Endodermal cell (in vitro differentiated cells): ENCODE data around the genes GNAT1, MAPKAPK3 and RBM15B.

DNA sequence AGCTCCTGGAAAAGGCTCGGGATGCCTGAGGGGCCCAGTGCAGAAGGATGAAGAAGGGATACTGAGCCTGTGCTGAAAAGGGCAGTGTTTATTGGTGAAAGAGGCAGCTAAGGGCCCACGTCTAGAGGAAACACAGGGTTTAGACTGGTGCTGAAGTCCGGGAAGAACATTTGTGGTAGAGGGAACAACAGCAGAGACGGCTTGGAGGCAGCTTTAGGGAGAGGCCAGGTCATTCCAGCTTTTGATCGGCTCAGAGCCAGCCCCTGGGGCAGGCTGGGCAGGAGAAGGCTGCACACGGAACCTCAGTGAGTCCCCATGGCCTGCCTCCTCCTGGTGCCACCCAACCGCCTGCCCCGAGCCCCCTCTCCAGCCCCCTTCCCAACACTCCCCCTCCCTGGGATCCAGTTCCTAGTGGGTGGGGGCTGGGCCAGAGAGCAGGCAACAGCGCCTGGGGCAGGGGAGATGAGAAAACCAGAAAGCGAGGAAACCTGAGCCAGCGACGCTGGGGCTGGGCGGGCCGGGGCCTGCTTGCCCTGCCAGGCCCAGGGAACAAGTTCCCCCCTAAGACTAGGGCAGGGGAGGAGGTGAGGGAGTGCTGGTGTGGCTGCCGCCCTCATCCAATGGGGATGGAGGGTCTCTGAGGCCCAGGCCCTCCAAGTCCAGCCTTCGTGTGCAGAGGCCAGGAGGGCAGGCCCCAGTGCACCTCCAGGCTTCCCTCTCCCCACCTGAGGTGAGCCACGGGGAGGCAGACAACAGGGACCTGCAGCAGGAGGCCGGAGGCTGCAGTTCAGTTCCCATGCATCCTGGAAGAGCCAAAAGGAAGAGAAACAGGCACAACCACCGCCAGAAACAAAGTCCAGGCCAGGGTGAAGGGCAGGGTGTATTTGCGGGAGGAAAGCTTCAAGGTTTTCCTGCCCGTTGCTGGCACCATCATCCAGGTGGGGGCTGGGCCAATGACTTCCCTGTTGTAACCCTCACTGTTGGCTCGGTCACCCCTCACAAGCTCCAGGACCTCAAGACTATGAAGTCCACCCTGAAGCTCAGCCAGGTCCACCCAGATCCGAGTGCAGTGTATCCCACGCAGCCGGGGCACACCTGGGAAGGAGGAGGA, 4.1 kb upstream of the SEMA3F start:
- PRO-cap: no peak

- PRO-cap: no peak
Observed at GRCh38 chr3:50167137-50167706, 12.1 kb downstream of the SEMA3F start.

- PRO-cap: no peak
Observed at GRCh38 chr3:50191187-50191790, at the start of gene GNAT1. Gene GNAT1 (plus strand): TSS chr3:50191610.

- PRO-cap: no peak
Observed at GRCh38 chr3:50261308-50262120, 7.4 kb upstream of the SEMA3B start.

DNA sequence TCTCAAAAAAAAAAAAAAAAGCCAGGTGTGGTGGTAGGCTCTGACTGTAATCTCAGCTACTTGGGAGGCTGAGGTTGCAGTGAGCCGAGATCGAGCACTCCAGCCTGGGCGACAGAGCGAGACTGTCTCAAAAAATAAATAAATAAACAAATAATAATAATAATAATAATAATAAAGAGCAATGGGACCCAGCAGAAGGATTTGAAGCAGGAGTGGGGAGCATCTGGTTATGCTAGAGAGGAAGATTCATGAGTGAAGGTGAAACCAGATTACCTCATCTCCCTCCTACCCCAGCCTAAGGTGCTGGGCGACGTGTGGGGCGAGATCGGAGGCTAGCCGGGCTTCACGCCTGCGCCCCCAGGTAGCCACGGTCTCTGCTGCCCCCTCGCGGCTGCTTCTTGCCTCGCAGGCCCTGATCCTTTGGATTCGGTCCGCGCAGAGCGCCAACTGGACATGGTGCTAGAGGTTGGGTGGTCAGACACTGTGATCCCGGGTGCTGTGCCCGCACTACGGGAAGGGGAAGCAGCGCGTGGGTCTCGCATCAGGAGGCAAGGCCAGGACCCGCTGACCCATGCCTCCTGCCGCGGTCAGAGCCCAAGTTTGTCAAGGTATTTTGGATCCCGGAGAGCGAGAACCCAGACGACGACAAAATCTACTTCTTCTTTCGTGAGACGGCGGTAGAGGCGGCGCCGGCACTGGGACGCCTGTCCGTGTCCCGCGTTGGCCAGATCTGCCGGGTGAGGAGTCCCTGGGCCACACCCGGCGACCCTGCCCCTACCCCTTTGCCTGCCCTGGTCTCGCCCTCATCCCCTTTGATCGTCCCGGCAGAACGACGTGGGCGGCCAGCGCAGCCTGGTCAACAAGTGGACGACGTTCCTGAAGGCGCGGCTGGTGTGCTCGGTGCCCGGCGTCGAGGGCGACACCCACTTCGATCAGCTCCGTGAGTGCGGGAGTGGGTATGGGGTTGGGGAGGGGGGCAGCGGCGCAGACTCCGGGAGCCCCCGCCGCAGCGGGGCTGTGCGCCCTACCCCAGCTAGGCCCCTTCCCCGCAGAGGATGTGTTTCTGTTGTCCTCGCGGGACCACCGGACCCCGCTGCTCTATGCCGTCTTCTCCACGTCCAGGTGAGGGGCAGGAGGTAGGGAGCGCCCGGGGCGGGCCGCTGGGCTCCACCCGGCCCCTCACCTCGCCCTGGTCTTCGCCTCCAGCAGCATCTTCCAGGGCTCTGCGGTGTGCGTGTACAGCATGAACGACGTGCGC, 4.2 kb downstream of the SEMA3B start:
- PRO-cap: no peak

GRCh38 chr3:50275244-50275943, 3.5 kb upstream of the LSMEM2 start:
- PRO-cap: no peak

DNA sequence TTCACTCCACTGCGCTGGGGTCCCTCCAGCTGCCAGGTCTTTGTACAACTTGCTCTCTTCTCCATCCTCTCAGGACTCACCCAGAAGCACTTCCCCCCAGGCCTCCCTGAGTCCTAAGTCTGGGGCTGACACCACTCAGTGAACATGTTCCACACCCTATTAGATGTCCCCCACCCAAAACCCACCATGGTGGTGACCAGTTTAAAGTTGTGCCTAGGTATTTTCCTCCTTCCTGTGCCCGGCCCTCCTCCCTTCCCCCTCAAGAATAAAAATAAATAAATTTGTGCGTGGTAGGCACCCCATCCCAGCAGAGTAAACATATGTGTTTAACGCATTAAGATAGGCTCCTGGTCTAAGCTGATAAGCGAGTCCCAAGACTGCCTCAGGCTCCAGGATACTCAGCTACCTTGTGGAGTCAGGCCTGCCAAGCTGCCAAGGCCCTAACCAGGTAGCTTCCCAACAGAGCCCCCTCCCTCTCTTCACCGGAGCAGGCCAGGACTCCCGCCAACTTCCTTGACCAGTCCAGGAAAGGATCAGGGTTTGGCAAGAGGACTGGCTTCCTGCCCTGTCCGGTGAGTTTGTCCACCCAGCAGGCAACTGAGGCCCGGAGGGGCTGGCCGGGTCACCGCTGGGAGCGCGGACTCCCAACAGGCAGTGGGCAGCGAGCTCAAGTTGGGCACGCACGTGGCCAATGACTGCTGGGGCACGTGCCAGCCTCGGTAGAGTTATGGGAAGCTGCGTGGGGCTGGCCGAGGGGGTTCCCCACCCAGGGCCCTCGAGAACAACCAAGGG, 669 bp downstream of the IFRD2 start:
- PRO-cap: unidirectional peak, plus-strand start at position 401 of the sequence; unidirectional peak, plus-strand start at position 520 of the sequence

DNA sequence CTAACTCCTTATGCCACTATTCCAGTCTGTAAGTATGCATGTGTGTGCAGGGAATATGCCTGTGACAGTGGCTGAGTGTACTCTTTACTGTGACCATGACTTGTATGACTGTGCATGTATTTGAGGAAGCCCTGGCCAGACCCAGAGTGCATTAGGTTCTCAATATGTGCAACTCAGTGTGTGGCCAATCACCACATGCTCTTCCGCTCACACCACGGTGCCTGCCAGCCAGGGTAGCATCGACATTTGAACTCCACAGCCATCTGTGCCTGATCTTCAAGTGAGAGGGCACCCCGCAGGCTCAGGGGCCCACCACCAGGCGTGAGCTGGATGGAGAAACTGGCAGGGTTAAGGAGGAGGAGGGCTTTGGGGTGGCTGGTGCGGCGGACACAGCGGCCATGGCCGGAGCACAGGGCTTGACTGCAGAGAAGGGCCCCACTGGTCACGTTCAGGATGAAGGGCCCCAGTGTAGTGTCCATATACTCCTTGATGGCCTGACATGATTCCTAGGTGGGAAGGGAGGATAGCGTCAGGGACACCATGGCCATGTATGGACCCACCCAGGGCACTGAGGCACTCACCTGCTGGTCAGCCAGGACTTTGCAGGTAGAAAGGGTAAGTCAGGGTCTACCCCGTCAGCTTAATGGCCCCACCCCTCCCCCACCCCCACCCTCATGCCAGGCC, 1.2 kb upstream of the HYAL3 start:
- PRO-cap: no peak

DNA sequence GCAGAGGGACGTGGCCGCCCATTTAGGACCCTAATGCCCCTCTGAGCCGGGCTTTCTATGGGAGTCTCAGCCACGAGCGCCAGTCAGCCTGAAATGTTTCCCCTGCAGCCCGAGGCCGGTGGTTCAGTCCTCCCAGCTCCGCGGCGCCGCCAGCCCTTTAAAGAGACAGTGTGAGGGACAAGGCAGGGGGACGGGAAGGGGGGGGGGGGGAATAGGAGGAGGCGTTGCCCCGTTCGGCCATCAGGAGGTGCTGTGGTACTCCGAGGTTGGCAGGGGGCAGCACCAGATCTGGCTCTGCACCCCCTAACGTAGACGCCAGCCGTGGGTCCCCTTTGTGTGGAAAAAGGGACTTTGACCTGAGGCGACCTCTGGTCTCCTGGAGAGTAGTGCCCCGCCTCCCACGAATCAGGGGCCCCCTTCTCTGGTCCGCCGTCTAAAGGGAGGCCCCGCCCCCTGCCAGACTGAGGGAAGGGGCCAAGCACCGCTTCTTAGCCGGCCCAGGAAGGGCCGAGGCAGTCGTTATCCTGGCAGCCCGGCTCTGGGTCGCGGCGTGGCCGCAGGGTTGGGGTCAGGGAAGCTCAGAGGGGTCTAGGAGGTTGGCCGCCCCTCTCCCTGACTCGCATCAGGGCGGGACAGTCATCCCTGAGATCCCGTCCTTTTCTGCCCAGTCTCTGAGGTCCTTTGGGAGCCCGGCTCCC, 777 bp downstream of the HYAL2 start:
- PRO-cap: bidirectional peak, plus-strand start at position 258 of the sequence, minus-strand start at position 159 of the sequence; bidirectional peak, plus-strand start at position 515 of the sequence, minus-strand start at position 353 of the sequence

GRCh38 chr3:50331883-50332377, 3.9 kb upstream of the TUSC2 start:
- PRO-cap: no peak

GRCh38 chr3:50581469-50581953, 12.2 kb downstream of the HEMK1 start:
- PRO-cap: no peak

DNA sequence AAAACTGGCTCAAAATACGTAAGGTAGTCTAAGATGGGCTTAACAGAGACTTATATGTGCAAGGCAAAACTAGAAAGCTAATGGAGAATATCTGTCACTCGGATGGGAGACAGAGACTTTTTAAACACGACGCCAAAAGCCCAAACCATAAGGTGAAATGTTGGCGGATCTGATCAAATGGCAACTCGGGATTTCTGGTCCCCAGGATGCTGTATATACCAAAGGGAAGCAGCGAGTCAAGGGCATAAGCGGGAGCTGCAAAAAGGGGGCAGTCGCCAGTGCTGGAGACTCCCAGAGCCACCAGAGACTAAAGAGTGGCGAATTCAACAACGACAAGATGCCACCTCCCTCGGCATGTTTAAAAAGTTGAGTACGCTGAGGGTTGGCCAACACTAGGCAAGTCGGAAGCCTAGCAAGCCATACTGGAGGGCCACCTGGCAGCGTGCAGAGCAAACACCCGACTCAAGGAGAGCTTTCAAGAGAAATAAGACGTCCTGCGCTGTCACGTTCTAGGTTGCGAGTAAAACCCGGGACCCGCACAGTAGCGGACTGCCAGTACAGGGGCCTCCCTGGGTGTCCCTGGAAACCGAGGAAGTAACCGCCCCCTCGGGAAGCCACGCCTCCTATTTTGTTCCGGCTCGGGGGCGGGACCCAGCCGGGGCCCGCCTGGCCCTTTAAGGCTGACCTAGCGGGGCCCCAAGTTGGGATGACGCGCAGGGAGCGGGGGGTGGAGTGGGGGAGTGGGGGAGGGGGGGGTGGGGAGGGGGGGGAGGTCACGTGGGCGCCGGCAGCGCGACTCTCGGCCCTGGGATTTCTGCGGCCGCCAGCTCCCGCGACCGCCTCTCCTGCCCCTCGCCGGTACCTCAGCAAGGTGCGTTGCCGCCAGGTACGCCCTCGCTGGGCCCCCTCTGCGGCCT, at the start of gene MAPKAPK3:
Gene MAPKAPK3 (plus strand): TSS at position 796 of the 917 bp plus-strand sequence.
- PRO-cap: unidirectional peak, plus-strand start at position 245 of the sequence; bidirectional peak, plus-strand start at position 776 of the sequence, minus-strand start at position 854 of the sequence

GRCh38 chr3:50978932-50979247, 304.2 kb downstream of the DOCK3 start:
- PRO-cap: unidirectional peak, minus-strand start at chr3:50979172

GRCh38 chr3:51391222-51391422, at the start of gene RBM15B:
Gene RBM15B (plus strand): TSS chr3:51391285.
- PRO-cap: bidirectional peak, plus-strand start at chr3:51391304, minus-strand start at chr3:51391045

DNA sequence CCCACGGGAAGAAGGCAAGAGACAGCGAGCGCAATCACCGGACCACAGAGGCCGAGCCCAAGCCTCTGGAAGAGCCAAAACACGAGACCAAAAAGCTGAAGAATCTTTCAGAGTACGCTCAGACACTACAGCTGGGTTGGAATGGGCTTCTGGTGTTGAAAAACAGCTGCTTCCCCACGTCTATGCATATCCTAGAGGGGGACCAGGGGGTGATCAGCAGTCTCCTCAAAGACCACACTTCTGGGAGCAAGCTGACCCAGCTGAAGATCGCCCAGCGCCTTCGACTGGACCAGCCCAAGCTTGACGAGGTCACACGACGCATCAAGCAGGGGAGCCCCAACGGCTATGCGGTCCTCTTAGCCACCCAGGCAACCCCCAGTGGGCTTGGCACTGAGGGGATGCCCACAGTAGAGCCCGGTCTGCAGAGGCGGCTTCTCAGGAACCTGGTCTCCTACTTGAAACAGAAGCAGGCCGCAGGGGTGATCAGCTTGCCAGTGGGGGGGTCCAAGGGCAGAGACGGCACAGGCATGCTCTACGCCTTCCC, 2.4 kb downstream of the RBM15B start:
- PRO-cap: no peak

GRCh38 chr3:51395401-51396571, 4.7 kb downstream of the RBM15B start:
- PRO-cap: no peak

- PRO-cap: no peak
Observed at GRCh38 chr3:51648986-51649453, 22.0 kb upstream of the TEX264 start.

DNA sequence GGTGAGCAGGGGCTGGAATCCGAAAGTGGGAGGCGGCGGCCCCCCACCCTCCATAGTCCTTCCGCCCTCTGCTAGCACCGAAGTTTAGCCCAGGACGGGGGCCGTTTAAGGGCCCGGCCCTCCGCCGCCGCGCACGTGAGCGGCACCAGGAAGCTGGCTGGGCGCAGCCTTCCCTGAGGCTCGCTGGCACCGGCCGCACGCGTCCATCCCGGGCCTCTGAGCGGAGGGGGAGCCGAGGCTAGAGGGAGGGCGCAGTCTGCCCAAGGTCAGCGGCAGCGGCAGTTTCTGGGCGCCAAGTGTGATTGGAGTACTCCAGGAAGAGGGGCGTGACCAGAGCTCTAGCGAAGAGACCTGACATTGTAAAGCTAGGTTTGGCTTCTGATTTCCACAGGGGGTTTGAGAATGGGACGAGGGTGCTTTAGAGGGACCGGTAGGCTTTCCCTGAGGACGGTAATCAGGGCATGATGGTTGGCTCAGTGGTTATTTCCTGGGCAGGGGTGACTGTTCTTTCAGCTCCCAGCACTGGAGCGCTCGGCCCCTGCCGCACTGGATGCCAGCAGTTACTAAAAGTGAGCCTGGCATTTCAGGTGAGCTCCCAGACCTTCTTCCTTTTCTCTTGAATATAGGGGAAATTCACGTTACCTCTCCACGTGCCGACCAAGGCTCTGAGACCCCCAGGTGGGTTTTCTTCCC, 809 bp downstream of the TEX264 start:
- PRO-cap: bidirectional peak, plus-strand start at position 388 of the sequence, minus-strand start at position 231 of the sequence

- PRO-cap: no peak
Observed at GRCh38 chr3:51681862-51682287, 10.8 kb downstream of the TEX264 start.

DNA sequence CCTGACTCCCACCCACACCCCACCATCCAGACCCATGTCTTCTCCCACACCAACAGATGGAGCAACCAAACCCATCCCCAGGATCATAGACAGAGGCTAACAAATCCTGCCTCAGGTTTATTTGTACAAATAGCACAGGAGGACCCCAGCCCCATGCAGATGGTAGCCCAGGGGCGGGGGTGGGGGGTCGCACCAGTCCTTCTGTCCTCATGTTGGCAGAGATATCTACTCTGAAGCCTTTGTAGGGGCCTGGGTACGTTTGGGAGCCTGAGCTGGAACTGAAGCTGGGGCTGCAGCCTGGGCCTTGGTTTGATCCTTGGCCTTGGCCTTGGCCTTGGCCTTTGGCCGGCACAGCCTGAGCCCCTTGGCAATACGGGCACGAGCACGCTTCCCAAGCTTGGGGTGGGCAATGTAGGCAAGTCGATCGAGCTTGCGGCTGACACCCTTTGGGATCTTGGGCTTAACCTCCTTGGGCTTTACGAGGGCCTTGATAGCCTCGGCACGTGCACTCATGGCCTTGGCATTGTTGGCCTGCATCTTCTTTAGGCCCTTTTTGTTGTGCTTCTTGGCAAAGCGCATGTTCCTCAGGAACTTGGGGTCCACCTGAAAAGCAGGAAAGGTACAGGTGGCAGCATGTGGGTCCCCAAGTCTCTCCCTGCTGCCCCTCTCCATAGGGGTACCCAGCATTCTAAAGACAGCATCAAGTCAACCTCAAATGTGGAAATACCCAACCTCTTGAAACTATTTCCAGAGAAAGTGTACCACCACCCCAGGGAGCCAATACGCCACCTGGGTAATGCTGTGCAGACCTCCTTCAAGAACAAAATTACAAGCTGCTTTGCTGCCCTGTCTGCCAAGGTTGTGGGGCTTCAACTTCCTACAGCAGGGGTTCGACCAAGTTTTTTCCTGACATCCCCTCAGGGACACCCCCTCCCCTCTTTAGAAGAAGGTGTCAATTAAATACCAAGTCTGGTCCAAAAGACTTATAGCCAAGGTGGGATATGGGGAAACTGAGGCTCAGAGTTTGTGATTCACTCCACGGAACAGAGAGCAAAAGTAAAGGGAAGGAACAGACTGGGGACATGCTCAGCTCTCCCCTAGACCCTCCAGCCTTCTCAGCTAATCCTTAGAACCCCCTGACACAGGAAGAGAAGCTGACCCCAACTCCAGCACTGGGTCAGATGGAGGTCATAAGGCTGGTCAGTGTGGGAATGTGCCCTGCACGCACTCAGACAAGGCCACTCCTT, 1.7 kb downstream of the RPL29 start:
- PRO-cap: bidirectional peak, plus-strand start outside the sequence, minus-strand start at position 1,093 of the sequence